HTERT-HM (cell line): ENCODE results near the genes MYMX and TCTE1.

DNA sequence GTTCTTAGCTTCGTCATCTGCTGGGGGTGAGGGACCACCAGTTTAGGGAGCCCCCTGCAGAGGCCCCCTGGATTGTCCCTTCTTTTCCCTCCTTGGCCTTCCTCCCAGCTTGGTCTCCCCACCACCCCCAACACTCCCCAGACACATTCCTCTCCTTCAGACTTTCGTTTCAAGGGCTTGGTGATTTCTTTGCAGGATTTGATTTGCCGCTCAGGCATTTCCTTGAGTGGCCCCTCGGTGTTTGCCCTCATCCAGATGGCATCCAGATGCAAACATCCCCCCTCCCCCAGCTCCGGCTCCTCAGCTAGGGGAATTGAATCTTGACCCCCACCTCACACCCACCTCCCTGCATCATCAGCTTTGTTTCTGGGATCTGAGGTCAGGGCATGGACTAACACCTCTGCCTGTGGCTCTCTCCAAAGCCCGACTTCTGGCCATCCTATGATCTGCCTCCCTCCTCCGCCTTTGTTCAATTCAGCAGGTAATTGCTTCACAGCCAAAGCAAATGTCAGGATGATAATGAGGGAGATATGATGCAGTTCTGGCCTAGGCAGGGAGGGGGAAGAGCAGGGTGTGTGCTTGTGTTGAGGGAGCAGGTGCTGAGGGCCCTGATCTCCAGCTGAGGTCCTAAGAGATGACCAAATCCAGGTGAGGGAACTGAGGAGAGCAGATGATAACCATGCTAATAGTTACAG, 141.5 kb downstream of the VEGFA start:
- RRBS: no CpG with 5 or more reads among the region's 7 CpGs

GRCh38 chr6:43937405-43937929, 167.5 kb downstream of the VEGFA start:
- RRBS: no CpG with 5 or more reads among the region's 6 CpGs

DNA sequence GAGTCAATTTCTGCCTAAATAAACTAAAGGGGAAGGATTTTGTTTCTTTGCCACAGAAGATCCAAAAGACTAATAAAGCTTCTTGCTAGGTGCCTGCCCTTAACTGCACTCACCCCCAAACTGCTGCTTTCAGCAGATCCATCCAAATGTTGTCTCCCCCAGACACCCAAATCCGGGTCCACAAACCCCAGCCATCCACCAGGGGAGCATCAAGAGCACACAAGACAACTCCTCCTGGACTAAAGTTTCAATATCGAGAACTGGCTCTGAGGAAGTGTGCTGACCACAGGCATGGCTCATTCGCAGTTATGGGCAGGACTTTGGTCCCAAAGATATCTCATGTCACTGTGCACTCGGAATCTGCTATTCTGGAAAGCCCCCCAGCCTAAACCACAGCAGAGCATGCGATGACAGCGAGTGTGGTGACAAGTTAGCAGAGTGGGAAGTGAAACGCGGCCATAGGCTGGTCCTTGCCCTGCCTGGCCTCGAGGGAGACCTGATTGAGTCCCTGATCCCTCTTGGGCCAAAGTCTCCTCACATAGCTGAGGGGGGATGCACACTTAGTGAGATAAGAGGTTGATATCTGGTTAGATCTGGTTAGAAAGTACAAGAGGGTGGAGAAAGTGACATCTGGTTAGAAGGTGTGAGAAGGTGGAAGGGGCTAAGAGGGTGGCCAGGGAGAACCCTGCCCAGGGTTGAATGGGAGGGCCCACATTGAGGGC, 149.8 kb downstream of the MRPL14 start:
- RRBS: no CpG with 5 or more reads among the region's 9 CpGs

GRCh38 chr6:43999798-44000811, 127.1 kb downstream of the MRPL14 start:
- RRBS: no CpG with 5 or more reads among the region's 17 CpGs

- RRBS: no CpG with 5 or more reads among the region's 15 CpGs
These were observed 123.2 kb downstream of the MRPL14 start for GRCh38 chr6:44003826-44004590.

DNA sequence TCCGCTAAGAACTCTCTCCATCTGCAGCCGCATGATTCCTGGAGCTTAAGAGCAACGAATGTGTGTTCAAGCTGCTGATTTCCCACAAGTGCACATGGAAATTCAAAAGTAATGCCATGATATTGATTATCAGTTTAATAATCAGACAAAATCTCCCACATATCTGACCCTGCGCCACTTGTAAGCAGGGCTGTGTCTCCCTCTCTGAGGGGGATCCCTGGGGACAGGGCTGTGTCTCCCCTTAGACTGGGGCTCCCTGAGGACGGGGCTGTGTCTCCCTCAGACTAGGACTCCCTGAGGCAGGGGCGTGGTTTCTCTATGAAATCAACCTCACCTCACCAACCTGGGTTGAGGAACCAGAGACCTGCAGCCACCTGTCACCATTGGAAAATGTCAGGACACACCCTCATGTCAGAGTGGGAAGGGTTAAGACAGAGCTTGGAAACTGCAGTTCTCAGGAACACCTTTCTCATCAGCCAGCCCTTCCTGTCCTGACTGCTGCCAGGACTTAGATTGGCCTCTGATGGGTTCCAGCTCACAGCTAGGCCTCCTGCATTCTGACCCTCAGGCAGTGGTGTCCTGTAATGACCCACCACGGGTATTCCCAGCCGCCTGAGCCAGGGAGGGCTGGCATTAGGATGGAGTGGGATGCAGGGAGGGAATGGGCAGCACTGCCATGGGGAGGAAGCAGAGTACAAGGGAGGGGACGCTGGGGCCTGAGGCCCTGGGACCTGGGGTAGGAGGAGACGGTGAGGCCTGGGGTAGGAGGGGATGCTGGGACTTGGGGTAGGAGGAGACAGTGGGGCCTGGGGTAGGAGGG, 76.4 kb downstream of the MRPL14 start:
- RRBS: no CpG with 5 or more reads among the region's 10 CpGs

DNA sequence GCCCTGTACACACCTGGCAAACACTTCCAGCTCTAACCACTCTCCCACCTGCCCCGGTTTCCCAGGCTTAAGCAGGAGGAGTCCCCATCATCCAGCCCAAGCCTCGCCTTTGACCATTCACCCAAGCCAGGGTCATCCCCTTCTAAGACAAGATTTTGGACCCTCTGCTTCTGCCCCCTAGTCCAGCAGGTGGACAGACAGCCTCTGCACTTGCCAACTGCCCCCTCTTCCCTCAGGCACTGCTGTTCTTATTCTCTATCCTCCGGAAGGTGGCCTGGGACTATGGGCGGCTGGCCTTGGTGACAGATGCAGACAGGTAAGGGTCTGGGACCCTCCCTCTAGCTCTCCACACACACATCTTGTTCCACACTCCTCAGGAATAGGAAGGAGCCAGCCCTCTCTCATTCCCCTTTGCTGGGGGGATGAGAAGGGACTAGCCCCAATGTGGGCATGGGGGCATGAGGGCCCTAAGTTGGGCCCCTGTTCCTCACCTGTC, 7.5 kb downstream of the TMEM63B start:
- RRBS: no CpG with 5 or more reads among the region's 4 CpGs

GRCh38 chr6:44176761-44176970, 18.0 kb downstream of the CAPN11 start:
- RRBS: no CpG with 5 or more reads among the region's 5 CpGs

GRCh38 chr6:44216580-44217022, at the start of gene MYMX:
TSS of gene MYMX (plus strand) at chr6:44216926.
- RRBS: no CpG with 5 or more reads among the region's 7 CpGs

DNA sequence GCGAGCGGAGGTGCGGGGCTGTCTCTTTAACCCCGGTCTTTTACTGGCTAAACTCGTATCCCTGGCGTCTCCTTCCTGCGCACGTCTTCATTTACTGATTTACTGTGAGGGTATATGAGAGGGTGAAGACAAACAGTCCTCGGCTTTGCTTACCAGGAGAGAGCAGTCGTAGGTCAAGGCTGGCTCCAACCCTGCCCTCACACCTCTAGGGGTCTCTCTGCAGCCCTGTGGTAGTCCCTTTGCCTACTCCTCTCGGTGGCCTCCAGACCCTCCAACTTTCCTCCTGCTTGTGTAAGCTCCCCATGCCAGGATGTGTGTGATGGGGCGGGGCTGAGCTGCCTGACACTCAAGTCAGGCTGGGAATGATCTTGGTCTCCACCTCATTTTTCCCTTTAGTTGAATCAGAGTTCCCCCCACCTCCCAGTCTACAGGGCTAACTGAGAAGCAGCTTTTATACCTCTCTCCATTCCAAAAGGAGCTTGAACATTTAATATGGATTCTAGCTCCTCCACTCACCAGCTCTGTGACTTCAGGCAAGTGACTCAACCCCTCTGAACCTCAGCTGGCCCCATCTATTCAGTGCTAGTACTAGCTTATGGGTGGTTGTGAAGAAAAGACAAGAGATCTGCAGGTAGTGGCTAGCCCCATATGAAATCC, 785 bp downstream of the SLC29A1 start:
- RRBS: no CpG with 5 or more reads among the region's 12 CpGs

DNA sequence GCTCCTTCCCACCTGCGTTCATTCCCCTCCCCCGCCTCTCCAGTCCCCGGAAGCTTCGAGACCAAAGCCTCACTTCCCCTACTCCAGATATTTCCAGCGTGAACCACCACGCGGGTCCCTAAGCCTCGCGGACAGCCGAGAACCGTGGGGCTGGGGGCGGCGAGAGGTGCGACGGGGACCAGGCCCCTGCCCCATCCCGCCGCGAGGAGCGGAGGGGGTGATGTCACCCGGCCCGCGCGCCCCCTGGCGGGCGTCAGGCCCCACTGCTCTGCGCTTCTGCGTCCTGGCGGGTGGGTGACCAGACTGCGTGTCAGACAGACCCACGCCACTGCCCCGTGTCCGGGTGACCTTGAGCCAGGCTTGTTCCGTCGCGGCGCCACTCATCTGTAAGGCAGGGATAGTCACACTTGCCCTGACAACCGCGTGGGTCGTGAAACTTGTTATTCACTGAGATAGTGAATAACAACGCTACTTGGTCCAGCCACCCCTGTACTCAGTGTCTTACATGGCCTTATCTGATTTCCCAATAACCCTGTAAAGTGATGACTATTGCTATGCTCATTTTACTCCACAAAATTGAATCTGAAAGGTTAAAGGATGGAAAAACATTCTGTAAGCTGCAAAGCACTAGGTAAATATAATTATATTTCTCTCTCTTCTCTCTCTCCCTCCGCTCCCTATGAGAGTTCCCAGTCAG, 8.9 kb upstream of the HSP90AB1 start:
- RRBS: 3% methylated on average over 4 of the region's 41 CpGs

GRCh38 chr6:44297522-44298457, at the start of gene TCTE1:
TSS of gene TCTE1 (minus strand) at chr6:44297698.
- RRBS: 2% methylated on average over 18 of the region's 69 CpGs

- RRBS: no CpG with 5 or more reads among the region's 2 CpGs
These were observed 171.2 kb downstream of the CDC5L start for GRCh38 chr6:44558592-44559171.

GRCh38 chr6:45175969-45176209, 152.2 kb upstream of the RUNX2 start:
- RRBS: no CpG with 5 or more reads among the region's 6 CpGs

GRCh38 chr6:45376739-45377160, 984 bp downstream of the SUPT3H start:
- RRBS: no CpG with 5 or more reads among the region's 7 CpGs

DNA sequence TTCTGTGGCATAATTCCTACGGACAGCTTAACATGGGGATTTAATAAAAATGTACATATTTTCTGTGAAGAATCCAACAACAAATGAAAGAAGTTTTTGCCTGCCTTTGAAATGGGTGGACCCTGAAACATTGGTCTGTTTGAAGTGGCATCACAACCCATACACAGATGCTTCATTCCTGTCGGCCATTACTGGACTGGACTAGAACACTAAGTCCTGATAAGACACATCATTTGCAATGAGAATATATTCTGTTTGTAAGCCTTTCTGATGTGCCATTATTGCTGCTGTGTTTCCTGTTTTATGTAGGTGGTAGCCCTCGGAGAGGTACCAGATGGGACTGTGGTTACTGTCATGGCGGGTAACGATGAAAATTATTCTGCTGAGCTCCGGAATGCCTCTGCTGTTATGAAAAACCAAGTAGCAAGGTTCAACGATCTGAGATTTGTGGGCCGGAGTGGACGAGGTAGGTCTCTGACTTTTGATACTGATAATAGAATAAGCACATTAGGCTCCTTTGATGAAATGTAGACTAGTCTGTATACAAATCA, 53.9 kb upstream of the SUPT3H start:
- RRBS: no CpG with 5 or more reads among the region's 9 CpGs

- RRBS: no CpG with 5 or more reads among the region's 1 CpG
These were observed 100.5 kb upstream of the SUPT3H start for GRCh38 chr6:45478316-45478601.

DNA sequence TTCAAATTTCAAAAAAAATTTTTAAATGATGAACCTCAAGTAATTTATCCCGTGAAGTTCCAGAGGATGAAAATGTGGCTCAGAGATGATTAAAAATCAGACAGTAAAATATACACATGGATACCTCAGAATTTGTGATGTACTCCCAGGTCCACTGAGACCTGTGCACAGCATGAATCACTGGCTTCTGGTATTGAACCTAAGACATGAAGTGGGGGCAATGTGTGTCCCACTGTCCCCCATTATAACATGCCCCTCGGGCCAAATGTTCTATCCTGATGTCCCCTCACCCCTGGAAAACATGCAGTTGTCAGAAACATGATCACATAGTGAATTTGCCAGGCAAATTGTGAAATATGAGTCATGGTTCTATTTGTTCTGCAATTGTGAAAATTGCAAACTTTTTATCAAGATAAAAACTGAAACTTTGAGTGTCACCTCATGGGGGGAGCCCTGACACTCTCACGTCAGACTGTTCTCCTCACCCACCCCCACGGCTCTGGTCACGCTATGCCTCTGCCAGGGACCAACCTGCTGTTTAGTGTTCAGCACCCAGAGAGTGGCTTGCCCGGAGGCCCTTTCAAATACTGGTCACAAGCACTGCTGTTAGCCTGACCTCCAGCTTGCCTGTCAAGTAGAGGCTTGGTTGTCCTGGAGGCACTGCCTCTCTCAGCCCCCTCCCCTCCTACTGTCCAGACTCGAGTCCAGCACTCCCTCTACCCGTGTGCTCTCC, 305.3 kb downstream of the CLIC5 start:
- RRBS: no CpG with 5 or more reads among the region's 8 CpGs

DNA sequence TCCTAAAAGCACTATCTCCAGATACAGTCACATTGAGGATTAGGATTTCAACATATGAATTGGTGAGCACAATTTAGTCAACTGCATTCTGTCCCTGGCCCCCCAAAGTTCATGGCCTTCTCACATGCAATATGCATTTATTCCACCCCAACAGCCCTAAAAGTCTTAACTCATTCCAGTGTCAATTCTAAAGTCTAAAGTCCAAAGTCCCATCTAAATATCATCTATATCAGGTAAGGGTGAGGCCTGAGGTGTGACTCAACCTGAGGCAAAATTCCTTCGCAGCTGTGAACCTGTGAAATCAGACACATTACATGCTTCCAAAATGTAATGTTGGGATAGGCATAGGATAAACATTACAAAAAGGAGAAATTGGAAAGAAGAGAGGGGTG, 27.8 kb downstream of the CLIC5 start:
- RRBS: no CpG with 5 or more reads among the region's 1 CpG

DNA sequence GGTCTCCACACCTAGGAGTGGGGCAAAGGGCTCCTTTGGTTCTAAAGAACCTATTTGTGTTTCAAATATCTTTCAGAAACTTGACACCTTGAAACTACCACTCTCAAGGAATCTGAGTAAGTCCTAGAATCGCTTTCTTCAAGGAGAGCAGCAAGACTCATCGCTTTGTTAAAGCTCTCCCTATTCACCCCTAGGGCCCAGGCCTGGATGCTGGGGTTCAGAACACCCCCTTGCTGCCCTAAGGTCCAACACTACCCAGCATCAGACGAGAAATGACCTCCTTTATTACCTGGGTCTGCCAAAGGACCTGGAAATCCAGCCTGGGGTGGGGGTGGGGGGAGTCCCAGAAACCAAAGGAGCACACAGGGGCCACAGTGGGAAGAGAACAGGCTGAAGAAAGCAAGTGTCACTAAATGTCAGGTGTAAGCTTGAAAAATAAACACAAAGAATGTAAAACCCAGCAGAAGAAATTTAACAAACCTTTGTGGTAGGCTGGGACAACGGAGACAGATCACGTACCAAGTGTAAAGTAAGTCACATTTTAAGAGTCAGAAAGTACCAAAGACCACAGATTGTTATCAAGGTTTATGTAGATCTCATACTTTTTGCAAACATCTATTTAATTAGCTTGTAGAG, 1.8 kb downstream of the CLIC5 start:
- RRBS: no CpG with 5 or more reads among the region's 5 CpGs